Daoy (cell line): ENCODE data around the genes CIR1 and HOXD8.

DNA sequence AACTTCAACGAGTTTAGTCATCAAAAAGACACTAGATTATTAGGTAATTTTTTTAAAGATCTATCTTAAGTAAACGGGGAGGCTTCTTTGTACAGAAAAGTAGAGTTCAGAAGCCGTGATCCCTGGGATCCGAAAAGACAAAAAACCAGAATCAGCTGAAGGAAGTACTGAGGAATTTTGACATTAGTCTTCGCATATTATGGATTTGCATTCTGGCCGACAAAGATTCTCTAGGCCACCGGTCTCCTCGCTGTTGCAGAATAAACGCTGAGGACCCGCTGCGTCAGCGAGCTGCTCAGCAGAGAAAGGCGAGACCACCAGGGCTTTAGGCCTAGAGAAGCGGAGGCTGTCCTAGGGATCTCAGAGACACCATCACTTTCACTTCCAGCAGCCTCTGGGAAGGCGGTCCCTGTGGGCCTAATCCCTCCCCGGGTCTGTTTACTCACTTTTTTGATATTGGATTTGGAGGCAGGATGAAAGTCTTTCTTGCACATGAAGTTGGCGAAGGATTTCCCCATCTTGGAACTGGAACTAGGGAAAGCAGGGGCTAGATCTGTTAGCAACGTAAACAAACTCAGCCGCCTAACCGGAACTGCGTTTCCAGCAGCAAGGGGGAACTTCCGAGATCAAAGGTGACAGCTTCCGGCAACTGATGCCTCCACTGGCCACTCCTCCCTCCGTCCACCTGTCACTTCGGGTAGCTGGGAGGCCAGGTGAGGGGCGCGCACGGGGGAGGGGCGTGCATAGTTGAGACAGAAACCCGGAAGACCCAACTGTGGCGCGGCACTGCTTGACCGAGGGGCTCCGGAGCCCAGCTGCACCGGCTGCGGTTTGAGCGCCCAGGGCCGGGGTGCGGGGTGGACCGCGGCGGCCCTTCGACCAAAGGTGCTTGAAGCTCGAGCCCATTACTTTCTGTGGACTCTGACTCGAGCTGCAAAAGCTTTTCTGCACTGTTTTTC, at the start of gene CIR1:
Gene CIR1 (minus strand): TSS at position 608 of the 959 bp plus-strand sequence.
- RAMPAGE, long total RNA: no peak

- RAMPAGE, long total RNA: no peak
These were observed 638 bp upstream of the GPR155 start for GRCh38 chr2:174487539-174487795.

DNA sequence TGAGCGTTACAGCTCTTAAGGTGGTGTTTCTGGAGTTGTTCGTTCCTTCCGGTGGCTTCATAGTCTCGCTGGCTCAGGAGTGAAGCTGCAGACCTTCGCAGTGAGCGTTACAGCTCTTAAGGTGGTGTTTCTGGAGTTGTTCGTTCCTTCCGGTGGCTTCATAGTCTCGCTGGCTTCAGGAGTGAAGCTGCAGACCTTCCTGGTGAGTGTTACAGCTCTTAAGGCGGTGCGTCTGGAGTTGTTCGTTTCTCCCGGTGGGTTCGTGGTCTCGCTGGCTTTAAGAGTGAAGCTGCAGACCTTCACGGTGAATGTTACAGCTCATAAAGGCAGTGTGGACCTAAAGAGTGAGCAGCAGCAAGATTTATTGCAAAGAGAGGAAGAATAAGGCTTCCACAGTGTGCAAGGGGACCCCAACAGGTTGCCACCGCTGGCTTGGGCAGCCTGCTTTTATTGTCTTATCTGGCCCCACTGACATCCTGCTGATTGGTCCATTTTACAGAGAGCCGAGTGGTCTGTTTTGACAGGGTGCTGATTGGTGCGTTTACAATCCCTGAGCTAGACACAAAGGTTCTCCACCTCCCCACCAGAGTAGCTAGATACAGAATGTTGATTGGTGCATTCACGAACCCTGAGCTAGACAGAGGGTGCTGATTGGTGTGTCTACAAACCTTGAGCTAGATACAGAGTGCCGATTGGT, 49.9 kb downstream of the WIPF1 start:
- RAMPAGE, long total RNA: no peak

- RAMPAGE, long total RNA: no peak
These were observed 1.7 kb downstream of the WIPF1 start for GRCh38 chr2:174595887-174596243.

GRCh38 chr2:174599311-174599870, 1.8 kb upstream of the WIPF1 start:
- RAMPAGE, long total RNA: no peak

- RAMPAGE, long total RNA: no peak
These were observed 13.1 kb upstream of the WIPF1 start for GRCh38 chr2:174610572-174611160.

DNA sequence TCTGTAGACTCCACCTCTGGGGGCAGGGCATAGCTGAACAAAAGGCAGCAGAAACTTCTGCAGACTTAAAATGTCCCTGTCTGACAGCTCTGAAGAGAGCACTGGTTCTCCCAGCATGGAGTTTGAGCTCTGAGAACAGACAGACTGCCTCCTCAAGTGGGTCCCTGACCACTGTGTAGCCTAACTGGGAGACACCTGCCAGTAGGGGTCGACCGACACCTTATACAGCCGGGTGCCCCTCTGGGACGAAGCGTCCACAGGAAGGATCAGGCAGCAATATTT, 44.0 kb downstream of the LNPK start:
- RAMPAGE, long total RNA: no peak

DNA sequence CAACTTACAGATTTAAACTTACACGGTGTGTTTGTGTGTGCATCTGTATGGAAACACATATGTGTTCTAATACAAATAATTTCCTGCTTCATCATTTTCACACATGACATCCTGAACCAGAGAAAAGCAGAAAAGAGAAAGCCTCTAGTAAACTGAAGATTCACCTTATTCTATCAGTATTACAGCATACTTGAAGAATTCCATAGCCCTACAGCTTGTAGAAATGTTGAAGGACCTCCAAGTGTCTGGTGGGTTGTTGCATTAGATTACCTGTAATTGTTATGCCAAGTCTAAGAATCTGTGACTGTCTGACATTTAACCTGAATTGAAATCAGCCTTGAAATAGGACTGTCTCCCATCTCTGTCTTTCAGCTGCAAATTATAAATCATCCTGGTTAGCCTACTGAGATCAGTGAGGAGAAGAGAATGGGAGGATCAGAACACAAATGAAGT, 30.0 kb downstream of the EVX2 start:
- RAMPAGE, long total RNA: no peak

DNA sequence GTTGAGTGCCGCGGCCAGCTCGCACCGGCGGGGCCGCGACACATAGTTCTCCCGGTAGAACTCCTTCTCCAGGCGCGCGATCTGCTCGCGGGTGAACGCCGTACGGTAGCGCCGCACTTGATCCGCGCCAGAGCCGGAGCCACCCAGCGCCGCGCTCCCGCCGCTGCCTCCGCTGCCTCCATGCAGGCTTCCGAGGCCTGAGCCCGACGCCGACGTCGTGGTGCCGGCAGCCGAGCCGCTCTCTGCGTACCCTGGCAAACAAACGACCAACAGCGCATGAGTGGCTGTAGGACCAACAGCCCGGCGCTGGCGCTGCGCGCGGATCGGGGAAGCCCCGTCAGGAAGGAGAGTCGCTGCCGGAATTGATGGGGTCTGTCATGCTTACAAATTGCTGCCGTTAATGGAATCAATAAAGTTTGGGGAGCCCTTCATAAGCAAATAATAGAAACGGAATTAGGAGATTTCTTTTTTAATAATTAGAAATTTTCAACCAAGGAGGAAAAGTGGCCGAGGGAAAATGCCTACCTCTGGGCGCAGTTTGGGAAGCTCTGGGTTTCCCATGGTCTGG, 1.5 kb downstream of the EVX2 start:
- RAMPAGE, long total RNA: no peak

DNA sequence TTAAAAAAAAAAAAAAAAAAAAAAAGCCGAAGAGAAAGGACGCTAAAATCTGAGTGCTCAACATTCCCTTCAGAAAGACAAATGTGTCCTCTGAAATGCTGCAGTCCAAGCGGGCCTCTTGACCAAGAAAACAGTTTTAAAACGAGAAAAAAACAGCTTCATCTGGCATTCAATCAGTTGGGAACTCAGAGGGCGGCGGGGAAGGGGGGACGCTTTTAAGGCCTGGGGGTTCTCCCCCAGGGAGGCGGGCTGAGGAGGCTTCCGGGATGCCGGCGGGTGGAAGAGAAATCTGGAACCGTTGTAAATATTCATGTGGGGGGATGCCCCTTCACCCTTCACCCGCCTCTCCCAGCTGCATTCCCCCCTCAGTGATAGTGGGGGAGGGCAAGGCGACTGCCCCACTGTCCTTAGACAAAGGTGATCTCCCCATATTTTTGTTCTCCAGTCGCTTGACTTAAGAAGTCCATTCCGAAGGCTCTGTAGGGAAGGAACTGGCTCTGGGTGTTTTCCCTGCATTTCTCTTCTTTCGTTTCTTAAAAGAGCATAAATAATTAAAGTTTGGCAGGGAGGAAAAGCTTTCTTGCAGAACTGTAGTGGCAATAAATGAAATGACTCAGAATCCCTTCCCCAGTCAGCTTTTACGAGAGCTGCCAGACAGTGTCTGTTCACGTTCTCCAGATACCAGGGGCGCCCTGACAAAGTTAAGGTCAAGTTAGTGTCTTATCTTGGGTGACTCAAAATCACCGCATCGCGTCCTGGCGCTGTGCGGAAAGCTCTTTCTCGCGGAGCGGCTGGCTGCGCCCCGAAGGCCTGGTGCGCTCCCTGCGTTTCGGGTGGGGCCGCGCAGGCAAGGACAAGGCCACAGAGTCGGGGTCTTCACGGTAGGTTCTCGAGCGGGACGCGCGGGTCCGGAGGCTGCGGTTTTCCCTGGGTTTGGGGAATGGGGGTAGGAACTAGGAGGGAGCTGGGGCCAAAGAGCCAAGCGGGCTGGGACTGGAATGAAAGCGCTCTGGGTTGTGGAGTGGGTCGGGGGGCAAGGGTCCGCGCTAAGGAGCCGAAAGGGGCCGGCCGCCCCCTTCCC, 3.0 kb upstream of the HOXD11 start:
- RAMPAGE, long total RNA: no peak

- RAMPAGE, long total RNA: no peak
These were observed 2.3 kb downstream of the HOXD11 start for GRCh38 chr2:176109110-176110048.

DNA sequence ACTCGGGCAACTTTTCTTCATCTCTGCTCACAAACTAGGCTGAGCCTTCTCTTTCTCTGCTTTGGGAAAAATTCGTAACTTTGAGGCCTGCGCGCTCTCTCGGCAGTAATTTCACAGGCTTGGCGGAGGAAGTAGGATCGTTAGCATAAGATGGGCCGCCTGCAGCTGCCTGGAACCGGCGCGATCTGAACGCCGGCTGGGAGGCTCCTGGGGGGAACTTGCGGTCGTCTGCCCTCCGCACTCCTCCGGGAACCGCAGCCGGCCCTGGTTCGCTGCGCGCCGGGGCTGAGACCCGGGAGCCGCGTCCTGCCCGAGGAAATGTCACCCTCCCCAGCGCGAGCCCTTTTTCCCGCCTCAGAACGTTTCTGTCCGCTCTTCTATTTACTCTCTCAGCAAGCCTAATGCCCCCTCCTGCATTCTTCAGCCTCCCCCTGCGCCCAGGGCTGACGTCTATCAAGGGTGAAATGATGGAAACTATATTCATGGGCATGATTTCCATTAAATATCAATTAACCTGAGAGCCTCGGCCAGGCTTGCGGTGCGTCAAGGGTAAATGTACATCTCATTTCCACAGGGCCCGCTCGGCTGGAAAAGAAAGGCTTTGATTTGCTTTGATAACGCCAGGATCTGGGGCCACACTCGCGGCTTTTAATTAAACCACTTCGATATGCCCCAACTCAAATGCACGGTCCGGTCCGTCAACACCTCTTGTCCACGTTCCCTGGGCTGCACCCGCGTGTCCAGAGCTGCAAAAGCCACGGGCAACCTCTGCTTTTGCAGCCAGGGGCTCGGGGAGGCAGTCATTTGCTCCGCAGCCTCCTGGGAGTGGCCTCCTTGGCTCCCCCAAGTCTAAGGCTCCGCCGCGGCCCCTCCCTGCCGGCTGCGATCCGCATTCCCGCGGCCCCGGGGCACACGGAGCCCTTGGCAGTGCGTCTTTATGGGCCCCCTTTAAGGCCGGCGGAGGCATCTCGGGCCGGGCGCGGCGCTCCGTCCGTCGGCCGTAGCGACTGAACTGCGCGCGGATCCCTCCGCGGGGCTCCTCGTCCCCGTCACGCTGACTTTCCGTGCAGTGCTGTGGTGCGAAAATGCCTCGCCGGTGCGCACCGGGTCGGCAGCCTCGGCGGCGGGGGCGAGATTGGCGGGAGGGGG, at the start of gene HOXD8:
Gene HOXD8 (plus strand): TSS at position 1,027 of the 1,149 bp plus-strand sequence.
- RAMPAGE, long total RNA: start-site peak on the plus strand centred at position 1,028 of the sequence, 44 bp wide, 24 and 7 reads in 2 replicates

DNA sequence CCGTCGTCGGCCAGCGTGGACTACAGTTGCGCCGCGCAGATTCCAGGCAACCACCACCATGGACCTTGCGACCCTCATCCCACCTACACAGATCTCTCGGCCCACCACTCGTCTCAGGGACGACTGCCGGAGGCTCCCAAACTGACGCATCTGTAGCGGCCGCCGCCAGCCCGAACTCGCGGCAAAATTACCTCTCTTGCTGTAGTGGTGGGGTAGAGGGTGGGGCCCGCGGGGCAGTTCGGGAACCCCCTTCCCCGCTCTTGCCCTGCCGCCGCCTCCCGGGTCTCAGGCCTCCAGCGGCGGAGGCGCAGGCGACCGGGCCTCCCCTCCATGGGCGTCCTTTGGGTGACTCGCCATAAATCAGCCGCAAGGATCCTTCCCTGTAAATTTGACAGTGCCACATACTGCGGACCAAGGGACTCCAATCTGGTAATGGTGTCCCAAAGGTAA, 15.0 kb downstream of the HOXD3 start:
- RAMPAGE, long total RNA: no peak

GRCh38 chr2:176826557-176826927, 386.1 kb upstream of the HNRNPA3 start:
- RAMPAGE, long total RNA: no peak

DNA sequence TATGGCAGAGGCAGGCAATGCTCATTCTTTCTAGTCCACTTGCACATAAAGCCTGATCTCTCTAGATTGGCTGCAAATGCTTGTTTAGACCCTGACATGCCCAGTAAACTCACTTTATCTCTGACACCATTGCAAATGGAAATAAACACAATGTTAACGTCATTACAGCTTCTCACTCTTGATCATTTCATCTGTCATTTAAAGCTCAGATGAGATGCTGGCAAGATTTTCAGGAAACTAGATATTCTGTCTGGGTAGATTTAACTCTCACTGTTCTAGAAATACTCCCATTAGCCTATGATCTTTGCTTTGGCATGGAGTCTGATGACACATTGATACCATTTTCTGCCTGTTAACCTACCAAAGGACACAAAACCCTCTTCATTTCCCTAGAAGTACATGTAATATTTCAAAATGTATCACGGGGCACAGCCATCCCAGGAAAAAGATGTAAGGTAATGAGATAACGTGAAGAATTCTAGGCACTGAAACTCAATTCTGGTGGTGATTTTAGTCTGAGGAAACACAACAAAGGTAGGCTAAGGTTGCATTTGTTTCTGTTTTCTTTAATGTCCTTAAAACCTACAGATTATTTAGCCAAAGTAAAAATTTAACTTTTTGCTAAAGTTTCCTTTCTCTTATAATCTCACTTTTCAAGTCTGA, 320.6 kb upstream of the HNRNPA3 start:
- RAMPAGE, long total RNA: no peak

DNA sequence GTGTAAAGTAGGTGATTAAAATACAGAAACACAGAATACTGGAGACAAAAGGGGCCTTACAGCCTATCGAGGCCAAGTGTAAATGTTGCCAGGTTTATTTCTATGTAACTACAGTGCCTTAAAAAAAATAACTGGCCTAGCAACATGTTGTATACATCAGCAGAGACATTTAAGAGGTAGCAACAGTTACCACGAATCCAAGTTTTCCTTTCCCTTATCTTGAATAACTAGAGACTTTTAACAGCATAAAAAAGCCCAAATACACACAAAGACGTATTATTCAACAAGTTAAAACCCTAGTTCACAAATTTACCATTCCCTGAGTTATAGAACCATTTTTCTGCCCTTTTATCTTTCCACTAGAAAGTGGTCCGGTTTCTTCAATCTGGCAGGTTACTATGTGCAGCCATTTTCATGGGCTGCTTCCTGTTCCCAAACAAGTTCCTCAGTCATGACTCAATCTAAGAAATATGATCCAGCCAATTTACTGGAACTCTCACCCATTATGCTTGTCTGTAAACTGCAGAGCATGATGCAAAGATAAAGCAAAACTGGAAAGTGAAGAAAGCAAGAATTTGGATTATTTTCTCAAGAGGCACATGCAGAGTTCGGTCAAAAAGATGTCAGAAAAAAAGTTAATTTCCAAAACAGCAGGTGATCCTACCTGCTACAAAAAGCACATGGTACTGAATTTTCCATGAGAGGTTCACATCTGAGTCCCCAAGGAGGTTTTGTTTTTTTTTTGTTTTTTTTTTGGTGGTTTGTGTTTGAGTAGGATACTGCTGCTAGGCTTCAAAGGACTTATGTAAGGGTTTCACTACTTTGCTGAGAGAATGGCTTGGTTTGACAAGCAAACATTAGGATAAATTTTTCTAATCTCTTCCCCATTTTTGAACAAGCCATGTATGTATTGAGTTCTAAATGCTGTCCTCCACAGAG, 22.1 kb downstream of the NFE2L2 start:
- RAMPAGE, long total RNA: no peak

GRCh38 chr2:177243105-177243471, 21.4 kb downstream of the NFE2L2 start:
- RAMPAGE, long total RNA: no peak

DNA sequence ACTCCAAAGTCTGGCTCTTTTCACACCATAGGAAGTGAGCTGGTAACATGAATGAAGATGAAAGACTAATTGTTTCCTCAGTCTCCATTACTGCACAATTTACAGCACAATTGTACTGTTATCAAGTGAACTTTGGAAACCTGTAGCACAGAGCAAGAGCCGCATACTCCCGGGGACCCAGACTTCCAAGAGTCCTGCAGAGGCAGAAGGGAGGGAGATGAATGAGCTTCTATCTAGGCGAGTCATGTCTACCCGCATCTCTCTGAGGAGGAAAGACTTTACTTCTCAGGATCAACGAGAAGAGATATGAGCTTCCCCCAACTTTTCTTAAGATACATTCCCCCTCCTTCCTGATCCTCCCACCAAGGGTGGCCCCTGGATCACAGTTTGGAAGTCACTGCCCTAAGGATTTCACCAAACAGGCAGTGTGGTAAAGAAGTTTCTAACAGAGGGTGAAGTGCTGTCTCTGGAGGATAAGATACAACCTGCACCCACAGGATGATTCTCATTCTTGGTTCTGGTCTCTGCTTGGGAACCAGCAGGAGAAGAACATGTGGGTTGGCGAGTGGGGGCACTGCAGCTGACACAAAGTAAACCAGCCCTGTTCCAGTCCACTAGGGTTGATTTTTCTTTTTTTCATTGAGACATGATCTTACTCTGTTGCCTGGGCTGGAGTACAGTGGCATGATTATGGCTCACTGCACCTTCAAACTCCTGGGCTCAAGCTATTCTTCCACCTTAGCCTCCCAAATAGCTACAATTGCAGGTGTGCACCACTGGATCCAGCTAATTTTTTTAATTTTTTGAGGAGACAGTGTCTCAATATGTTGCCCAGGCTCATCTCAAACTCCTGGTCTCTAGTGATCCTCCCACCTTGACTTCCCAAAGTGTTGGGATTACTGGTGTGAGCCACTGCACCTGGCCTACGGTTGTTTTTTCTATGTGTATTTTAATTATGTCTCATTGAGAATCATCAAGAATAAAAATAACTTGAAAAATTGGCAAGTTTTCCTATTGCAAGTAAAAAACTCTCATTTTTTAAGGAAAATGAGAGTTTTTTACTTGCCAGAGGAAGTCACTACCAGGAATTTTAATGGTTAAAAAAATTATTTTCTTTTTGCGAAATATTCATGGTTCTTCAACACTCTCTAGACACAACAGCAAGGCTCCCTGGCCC, 9.2 kb downstream of the NFE2L2 start:
- RAMPAGE, long total RNA: no peak

DNA sequence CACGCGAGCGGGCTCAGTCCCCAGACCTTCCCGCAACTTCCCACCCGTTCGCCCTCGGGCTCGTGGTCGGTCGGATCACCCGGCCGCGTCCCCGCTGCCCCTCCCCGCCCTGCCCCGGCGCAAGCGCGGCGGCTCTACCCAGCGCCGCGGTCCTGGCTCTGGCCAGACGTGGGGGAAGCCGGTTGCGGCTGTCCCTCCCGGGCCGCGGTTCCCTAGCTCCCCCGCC, 352 bp downstream of the NFE2L2 start:
- RAMPAGE, long total RNA: no peak

DNA sequence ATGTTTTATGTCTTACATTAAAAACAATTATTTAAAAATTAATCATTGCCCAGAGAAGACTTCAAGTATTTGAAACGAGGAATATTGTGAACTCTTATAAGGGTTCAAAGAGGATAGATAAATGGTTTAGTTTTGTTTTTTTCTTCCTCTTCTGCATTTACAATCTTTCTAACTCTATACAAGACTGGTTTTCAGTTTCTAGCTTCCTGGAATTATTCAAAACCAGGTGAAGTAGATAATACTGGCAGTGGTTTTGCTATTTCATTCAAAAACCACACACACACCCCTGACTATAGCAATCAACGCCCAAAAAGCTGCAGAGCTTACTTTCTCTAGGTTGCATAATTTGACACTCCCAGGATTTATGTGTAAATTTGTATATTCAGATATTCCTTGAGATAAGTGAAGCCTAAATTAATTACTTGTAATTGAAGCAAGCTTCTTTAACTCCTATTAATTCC, 1.3 kb upstream of the NFE2L2 start:
- RAMPAGE, long total RNA: no peak